Ureter (tissue), 1 donor: ENCODE data around the gene DUSP28.

GRCh38 chr2:239221929-239222759, 178.7 kb downstream of the HDAC4 start:
- PRO-cap = no peak

DNA sequence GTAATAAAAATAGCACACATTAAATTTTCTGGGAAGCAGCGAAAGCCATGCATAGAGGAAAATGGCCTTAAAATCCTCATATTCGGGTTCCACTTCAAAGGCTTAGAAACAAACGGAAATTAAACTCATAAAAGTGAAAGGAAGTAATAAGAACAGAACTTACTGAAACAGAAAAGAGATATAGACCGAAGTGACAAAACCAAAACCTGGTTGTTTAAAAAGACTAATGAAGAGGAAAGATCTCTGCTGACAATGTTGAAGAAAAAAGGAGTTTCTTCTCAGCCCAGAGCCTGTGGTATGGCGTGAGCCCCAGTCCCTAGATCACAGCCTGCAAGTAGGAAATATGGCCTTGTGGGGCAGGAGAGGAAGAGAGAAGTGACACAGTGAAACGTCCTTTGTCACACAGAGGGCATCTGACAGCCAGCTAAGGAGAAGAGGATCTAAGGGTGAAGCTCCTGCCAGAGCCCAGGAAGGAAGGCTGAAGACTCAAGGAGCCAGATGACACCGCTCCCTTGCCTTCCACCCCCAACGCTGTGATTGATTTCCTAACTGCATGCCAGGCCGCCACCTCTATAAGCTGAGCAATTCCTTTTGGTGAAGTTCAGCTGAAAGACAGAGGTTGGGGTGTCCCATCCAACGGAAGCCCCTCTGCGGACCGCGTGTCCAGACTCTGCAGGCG, 141.2 kb downstream of the HDAC4 start:
- PRO-cap = no peak

DNA sequence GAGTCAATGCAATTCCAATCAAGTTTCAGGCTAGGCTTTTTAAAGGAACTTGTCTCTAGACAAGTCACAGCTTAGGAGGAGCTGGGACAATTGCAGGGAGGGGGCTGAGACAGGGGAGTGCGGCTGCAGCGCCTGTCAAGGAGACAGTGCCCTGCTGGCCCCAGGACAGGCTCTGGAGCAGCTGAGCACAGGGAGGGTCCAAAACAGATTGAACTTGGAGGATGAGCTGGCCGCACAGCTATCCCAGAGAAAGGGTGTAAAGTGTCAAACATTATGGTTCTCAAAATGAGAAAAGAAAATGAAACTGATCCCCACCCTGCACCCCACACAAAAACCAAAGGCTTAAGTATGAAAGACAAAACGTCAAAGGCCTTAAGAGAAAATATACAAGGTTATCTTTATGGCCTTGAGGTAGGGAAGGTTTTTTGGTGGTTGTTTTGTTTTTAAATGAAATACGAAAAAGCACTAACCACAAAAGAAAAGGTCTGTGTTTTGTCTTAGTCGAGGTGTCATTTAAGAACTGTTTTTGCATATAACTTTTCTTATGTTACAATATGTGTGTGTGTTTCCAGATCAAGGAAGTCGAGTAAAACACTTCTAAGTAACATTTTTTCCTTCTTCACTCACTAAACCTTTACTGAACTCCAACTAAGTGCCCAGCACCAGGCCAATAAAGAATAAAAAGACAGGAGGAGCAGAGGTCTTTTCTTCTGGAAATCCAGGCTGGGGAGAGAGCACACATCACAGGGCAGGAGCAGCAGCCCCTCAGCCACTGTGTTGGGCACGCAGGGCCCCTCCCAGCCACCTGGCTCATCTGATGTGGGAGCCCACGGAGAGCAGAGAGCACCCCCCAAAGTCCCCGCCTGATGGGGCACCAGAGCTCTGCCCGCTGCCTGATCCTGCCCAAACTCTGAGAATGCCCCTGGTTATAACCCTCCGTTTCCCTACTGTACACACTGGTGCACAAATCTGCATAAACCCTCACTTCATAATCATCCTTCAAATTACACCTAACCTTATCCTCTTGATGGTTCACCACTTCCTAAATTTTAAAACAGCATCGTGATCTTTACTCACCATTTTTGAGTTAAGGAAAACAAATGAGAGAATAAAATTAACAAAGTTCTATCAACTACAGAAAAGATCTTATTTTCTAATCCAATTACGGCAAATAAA, 111.6 kb downstream of the HDAC4 start:
- PRO-cap = no peak

DNA sequence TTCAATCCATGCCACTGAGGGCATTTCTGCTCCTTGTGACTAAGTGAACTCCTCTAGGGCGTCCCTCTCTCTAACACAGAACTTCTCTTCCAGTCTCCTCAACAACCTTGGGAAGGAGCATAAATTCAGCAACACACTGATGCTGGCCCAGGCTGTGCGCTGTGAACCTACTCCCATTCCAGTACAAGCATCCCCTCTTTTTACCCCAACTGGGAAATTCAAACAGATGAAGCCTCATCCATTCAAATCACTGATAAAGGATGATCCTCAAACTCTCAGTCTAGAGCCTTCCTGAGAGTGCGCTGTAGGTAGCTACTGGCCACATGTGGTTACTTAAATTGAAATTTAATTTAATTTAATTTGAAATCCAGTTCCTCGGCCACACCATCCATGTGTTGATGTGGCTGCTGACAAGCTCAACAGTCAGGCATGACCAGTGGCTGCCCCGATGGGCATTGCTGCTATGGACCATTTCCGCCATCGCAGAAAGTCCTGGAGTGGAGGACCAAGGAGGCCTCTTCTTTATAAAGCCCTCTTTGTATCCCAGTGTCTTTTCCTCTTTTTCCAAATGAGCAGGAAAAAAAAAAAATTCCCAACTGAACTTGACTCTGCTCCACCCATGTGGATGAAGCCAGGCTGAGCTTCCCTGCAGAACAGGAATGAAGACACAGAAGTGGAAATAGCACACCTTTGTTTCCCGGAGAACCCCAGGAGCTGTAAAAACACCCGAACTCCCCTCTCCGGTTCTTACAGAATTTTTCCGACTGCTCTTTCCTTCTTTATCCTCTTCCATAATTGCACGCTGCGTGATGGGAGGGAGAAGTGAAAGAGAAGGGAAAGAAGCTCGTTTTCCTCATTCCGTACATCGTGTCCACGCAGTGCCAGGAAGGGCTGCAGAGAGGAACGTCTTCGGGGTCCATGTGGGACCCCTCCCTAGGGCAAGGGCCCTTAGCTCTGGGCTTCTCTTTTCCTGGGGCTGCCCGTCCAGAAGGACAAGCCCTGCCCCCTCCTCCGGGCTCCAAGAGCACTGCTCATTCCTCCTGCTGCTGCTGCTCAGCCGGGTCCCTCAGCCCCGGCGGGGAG, 100.5 kb downstream of the HDAC4 start:
- PRO-cap = no peak

GRCh38 chr2:239352060-239352990, 48.5 kb downstream of the HDAC4 start:
- PRO-cap = no peak

GRCh38 chr2:239381562-239382289, 19.1 kb downstream of the HDAC4 start:
- PRO-cap = no peak

DNA sequence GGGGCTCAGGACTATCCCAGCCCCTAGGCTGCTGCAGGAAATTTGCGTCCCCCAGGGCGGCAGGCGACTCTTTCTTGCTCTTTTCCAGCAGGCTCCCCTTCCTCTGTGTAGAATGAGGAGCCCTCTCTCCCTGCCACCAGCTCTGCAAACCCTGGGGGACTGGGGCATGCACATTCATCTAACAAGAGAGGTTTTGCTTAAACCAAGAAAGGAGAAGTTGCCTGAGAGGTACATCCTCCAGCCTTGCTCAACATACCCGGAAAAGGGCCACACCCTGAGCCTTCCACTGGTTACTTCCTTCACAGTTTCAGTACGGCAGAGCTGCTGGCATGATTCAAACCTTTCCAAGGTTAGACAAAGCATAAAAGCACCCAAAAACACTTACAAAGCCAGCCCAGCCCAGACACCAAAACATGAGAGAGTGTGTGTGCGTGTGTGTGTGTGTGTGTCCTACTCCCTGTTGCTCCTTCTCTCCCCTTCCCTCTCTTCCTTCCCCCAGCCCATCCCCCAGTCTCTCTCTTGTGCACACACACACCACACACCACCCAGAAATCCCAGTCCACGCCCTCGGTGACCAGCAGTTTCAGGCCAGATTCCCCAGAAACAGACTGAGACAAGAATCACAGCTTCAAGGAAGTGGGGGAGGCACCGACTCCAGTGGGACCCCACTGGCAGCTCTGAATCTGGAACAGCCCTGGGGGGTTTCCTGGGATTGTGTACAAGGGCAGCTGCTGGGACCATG, 113.7 kb downstream of the NDUFA10 start:
- PRO-cap = no peak

- PRO-cap = no peak
These were observed 71.6 kb downstream of the NDUFA10 start for GRCh38 chr2:239953424-239954078.

DNA sequence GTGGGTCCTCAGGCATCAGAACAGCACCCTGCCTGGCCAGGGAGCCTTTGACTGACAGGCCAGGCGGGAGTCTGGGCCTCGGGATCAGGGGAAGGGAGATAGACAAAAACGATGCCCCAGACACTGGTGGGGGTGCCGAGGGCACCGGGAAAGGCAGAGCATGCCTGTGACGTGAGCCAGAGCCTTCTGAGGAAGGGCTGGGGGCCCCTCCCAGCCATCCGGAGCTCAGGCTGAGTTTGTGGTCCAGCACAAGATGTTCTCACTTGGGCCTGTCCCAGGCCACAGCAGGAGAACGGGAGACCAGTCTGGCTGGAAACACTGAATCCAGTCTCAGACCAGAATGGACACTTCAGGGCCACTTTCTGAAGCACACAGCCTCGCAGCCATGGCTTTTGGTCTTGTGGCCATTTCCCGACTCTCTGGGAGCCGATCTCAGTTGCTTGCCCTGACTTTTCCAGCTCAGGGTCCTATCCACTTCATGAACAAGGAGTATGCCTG, 134.9 kb upstream of the GPC1 start:
- PRO-cap = no peak

- PRO-cap = no peak
These were observed 61.1 kb downstream of the GPC1 start for GRCh38 chr2:240496223-240497312.

DNA sequence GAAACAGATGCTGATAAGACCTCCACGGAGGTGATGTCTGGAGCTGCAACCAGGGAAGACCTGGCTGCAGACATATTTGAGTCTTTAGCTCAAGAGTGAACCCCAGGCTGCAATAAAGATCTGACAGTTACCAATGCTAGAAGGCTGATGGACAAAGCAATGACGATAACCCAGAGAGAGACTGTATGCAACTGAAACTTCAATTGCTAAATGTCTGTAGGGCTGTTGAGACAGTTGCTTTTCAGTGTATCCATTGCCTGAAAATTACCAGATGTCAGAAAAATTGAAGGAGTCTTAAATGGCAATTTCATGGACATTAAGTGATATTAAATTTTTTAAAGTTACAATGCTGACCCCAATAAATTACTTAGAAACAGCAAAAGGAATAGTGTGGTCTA, 495 bp upstream of the DUSP28 start:
- PRO-cap = no peak

DNA sequence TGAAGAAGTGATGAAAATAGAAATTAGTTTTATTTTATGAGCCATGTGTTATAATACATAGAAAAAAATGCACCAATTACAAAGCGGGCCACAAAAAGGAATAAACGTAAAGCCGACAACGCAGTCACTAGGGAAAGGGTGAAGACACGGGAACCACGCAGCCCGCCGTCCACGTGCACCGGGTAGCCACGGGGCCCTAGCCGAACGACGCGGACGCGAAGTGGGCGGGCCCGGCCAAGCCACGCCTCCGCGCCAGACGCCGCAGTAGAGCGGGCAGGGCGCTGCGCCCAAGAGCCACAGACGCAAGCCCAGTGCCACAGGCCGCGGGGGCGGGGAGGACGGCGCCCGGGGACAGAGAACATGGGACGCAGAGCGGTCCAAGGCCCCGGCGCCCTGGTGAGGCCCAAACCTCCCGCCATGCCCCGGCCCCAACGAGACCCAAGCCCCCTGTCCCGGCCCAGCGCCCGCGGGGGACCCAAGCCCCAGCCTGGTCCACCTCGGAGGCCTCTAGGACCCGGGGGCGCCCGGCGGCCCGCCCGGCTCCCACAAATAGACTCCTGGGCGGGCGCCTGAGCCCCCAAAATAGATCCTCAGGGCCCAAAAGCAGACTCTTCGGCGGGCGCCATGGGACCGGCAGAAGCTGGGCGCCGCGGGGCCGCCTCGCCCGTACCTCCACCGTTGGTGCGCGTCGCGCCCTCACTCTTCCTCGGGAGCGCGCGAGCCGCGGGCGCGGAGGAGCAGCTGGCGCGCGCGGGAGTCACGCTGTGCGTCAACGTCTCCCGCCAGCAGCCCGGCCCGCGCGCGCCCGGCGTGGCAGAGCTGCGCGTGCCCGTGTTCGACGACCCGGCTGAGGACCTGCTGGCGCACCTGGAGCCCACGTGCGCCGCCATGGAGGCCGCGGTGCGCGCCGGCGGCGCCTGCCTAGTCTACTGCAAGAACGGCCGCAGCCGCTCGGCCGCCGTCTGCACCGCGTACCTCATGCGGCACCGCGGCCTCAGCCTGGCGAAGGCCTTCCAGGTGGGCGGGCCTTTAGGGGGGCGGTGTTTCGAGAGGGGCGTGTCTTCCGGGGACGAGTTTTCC, at the start of gene DUSP28:
Gene DUSP28, plus strand, starts transcription at position 297 of the 1,080 bp plus-strand sequence.
- PRO-cap = unidirectional peak, plus-strand start at position 319 of the sequence; bidirectional peak, plus-strand start at position 730 of the sequence, minus-strand start at position 698 of the sequence; bidirectional peak, plus-strand start outside the sequence, minus-strand start at position 980 of the sequence

- PRO-cap = bidirectional peak, plus-strand start at chr2:240566337, minus-strand start at chr2:240566234; bidirectional peak, plus-strand start at chr2:240566755, minus-strand start at chr2:240566471
These were observed 2.0 kb upstream of the RNPEPL1 start for GRCh38 chr2:240566125-240566930.

DNA sequence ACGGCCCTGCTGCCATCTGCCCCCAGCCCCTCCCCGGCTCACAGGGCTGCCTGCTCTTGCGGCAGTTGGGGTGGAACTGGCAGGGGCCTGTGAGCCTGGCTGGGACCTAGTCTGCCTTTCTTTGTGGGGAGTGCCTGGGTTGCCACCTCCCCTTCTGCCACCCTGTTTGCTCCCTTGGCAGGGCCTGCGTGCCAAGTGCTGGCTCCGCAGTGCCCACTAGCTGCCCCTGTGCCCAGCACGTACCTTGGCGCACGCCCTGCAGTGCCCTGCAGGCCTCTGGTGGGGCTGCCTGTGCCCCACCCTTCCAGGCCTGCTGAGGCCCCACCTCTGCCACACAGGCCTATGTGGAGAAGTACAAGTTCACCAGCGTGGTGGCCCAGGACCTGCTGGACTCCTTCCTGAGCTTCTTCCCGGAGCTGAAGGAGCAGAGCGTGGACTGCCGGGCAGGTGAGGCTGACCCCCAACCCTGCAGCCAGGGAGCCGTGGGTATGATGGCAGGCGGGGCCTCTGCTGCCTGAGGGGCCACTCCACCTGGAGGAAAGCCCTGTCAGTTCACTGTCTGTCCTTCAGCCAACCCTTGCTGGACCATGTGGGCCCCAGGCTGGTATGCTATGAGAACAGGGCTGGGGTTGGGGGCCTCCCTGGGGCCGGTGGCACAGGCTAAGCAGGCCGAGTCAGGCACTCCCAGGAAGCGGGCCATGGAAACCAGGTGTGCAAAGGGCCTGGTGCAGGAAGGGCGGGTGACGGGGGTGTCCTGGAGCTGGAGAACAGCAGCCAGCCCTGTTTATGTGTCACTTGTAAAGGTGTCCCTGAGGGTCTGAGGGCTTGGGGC, 7.1 kb downstream of the RNPEPL1 start:
- PRO-cap = no peak

GRCh38 chr2:240623772-240624181, 1.5 kb upstream of the GPR35 start:
- PRO-cap = no peak

DNA sequence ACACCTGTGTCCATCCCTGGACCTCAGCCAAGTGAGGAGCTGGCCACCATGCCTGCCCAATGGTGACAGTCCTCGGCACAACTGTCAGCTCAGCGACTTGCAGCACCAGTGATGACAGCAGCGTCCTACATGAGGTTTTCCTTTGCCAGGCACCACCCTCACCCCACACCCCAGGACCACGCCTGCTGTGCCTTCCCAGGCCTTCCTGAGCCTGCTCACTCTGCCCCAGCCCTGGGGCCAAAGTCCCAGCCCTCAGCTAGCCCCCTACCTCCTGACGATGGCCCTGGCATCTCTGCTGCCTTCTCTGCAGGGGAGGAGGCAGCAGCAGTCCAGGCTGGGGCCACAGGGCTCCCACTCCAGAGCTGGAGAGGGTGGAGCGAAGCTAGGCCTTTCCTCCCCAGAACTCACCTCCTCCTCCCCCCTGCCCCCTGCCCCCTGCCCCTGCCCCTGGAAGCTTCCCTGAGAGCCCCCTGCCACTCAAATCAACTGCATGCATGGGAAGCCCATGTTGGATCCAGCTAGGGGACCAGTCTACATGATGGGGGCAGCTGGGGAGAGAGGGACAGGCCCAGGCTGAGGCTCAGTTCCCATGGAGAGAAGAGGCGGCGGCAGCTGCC, 3.9 kb downstream of the MAB21L4 start:
- PRO-cap = no peak

GRCh38 chr2:241073997-241074496, 28.0 kb downstream of the MTERF4 start:
- PRO-cap = no peak

DNA sequence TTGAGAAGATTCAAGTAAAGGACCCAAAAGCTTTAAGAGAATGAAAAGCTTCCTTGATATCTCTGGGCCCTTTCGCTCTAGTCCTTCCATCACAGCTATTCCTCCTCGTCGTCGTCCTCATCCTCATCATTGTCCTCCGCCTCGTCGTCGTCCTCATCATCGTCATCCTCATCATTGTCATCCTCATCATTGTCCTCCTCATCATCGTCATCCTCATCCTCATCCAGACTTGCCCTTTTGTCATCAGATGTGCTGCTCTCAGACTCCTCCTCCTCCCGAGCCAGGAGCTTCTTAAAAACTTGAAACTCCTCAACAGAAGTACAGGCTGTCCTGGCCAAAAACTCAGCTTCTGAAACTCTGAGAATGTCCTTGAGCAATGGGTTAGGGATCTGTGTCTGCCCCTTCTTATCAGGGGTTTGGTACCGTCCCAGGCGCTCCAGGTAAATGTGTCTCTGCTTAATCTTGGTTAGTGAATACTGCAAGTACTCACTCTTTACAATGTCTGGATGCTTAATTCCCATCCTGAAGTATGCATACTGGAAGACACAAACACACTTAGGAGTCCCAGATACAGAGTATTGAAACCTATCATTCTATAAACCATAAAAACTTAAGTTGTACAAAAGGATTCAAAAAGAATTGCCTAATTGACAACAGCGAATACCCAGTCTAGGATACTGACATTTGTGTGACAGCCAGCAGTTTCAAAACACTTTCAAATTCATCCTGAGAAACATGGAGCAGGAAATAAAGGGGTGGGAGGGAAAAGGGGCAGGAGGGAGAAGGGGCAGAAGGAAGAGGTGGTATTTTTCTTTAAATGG, 6.0 kb downstream of the MTERF4 start:
- PRO-cap = no peak

GRCh38 chr2:241228603-241229598, 40.4 kb downstream of the ANO7 start:
- PRO-cap = no peak

GRCh38 chr2:241316811-241317114, 1.0 kb downstream of the SEPTIN2 start:
- PRO-cap = no peak